ENCODE results near the gene HEPHL1.

GRCh38 chr11:88338306-88338736 lies 785 bp upstream of the CTSC start:
- PRO-cap, result no peak

- PRO-cap, result no peak
Observed at GRCh38 chr11:88405891-88406313, 68.4 kb upstream of the CTSC start.

DNA sequence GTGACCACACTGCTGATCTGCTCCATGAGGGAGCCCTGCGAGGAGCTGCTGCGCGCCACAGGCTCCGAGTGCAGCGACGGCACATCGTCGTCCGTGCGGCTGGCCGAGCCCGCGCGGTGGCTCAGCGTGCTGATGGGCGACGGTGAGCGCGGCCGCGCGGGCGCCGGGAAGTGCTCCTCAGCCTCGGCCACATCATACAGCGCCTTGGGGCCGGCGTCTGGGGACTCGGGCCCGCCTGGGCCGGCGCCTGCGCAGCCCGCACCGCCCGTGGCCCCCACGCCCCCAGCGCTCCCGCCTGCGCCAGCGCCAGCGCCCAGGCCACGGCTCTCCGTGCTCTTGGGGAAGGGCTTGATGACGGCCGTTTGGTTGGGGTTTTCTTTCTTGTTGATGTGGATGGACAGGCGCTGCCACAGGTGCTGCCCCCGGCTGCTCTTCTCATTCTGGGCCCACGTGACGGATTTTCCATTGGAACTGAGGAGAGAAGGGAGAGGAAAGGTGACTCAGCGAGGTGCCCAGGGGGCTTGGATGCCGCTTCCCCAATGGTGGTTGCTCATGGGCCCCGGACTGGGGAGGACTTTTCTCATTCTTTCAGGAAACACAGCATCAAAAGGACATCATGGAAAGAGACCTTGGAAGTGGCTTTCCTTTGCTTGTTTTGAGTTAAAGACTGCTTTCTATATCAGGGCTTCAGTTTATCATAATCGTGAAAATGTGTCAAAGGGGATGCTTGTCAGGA lies 171.7 kb upstream of the CTSC start:
- PRO-cap, result no peak

DNA sequence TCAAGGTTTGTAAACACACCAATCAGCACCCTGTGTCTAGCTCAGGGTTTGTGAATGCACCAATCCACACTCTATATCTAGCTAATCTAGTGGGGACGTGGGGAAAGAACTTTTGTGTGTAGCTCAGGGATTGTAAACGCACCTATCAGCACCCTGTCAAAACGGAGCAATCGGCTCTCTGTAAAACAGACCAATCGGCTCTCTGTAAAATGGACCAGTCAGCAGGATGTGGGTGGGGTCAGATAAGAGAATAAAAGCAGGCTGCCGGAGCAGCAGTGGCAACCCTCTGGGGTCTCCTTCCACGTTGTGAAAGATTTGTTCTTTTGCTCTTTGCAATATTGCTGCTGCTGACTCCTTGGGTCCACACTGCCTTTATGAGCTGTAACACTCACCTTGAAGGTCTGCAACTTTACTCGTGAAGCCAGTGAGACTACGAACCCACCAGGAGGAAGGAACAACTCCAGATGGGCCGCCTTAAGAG lies 33.3 kb downstream of the NAALAD2 start:
- PRO-cap, result no peak

GRCh38 chr11:93176821-93177548 lies 20.8 kb downstream of the SLC36A4 start:
- PRO-cap, result no peak

DNA sequence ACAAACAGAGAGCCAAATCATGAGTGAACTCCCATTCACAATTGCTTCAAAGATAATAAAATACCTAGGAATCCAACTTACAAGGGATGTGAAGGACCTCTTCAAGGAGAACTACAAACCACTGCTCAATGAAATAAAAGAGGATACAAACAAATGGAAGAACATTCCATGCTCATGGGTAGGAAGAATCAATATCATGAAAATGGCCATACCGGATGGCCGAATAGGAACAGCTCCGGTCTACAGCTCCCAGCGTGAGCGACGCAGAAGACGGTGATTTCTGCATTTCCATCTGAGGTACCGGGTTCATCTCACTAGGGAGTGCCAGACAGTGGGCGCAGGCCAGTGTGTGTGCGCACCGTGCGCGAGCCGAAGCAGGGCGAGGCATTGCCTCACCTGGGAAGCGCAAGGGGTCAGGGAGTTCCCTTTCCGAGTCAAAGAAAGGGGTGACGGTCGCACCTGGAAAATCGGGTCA lies 90.3 kb downstream of the DEUP1 start:
- PRO-cap, result no peak

DNA sequence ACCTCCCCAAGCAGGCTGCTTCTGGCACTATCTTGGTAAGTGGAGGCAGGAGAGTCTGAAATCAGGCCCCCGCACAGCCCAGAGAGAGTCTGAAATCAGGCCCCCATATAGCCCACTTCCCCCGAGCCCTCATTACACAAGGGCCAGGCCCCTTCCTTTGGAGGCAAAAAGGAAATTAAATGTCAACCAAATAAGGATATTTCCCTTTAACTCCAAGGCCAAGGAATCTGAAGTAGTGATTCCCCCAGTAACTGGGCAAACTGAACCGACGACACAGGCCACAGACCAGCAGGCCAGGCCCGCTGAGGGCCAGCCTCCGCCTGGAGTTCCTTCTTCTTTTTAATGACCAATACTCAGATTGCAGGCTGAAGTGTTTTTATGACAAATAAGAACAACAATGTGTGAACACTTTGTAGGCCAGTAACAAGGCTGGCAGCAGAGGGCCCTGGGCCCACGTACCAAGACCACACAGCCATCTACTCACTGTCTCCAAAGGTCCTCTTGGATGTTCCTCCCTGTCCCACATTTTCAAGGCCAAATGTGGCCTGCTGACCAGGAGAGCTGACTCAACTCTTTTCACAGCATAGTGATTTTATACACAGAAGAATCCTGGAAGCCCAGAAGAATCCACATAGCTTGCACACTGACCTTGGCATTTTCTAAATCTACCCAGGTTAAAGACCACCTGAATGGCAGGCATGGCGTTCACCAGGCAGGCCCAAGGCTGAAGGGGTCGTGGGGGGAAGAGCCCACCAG lies 13.5 kb downstream of the SMCO4 start:
- PRO-cap, result unidirectional peak, plus-strand start at position 283 of the sequence

GRCh38 chr11:93567350-93568018 lies 24.3 kb upstream of the SMCO4 start:
- PRO-cap, result no peak

DNA sequence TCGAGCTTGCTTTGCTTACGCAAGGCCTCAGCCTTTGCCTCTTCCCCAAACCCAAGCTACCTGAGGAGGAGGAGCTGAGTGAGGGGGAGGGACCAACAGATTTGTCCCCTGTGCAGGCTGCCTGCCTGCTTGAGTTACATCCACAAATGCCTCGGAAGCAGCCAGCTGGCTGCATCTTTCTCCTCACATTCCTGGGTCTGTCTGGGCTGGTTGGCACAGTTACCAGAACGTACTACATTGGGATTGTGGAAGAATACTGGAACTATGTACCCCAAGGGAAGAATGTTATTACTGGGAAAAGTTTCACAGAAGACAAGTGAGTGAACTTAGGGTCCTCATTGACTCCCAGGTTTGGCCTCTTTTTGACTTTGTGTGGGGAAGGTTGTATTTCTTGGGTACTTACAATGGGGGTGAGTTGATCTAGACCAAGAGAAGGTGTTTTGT lies at the start of gene HEPHL1:
TSS of gene HEPHL1 (plus strand) at position 132 of the 444 bp plus-strand sequence.
- PRO-cap, result no peak

DNA sequence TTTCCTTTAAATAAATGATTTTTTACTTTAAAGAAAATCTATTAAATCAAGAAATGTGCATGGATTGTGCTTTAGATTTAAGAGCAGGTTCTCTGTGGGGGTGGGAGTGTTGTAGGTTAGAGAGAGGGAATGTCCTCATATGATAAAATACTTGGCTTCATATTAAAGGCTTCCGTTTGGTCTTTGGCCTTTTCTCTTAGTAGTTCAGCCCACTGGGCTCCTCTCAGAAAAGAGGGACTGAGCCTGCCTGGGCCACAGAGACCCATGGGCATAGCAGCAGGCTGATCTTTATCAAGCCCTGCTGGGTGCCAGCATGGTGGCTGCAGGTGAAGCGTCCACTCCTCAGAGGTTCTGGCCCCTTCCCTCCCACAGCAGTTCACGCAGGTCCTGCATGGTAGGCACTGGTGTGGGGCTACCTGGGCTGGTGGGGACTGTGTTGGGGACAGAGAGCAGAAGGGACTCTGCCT lies 4.2 kb downstream of the PANX1 start:
- PRO-cap, result no peak

- PRO-cap, result no peak
Observed at GRCh38 chr11:94539257-94539833, 4.4 kb upstream of the FUT4 start.

DNA sequence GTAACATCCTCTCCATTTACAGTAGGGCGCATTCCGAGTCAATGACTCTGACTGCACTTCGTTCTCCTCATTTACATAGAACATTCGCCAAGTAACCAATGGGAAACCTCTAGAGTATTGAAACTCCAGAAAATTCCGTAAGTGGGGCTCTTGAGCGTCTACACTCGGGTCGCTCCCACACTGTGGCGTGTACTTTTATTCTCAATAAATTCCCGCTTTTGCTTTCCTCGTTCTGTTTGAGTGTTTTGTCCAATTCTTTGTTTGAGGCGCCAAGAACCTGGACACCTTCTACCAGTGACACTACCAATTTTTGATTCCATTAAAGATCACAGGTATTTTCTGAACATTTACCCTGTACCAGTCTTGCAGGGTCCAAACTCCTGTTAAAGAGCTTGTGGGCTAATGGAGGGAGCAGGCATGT lies 90.1 kb downstream of the PIWIL4 start:
- PRO-cap, result no peak

GRCh38 chr11:94925328-94925764 lies 48.0 kb downstream of the CWC15 start:
- PRO-cap, result no peak

- PRO-cap, result no peak
Observed at GRCh38 chr11:95108050-95108539, 18.4 kb downstream of the ENDOD1 start.

- PRO-cap, result no peak
Observed at GRCh38 chr11:95134192-95135012, 44.8 kb downstream of the ENDOD1 start.

GRCh38 chr11:95232151-95232786 lies 1.3 kb upstream of the SESN3 start:
- PRO-cap, result bidirectional peak, plus-strand start at chr11:95232444, minus-strand start at chr11:95232340

DNA sequence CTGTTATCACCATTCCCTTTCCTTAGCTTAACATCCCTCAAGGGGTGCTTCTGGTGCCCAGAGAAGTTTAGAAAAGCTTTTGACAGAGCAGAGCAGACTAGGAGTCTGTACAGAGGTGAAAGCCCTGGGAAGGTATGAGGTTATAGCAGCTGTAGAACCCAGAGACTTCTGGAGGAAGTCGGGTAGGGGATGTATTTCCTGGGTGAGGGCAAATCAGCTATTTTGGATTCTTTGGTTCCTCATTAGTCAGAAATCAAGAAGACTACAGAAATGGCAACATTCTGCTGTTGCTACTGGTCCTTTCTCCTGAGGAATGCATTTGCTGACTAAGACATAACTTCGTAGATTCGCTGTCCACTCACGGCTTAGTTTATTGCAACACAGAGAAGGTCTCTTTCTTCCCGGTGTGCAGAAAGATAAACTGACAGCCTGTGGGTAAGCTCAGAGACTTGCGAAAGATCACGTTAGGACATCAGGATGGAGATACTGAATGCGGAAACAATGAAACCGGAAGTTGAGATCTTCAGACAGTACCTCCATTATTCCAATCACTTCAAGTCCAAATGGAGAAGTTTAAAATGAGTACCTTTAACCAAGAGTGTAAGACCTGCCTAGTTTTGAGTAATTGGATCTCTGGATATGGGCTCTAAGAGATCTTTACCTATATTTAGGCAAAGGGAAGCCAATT lies 25.4 kb upstream of the SESN3 start:
- PRO-cap, result no peak

DNA sequence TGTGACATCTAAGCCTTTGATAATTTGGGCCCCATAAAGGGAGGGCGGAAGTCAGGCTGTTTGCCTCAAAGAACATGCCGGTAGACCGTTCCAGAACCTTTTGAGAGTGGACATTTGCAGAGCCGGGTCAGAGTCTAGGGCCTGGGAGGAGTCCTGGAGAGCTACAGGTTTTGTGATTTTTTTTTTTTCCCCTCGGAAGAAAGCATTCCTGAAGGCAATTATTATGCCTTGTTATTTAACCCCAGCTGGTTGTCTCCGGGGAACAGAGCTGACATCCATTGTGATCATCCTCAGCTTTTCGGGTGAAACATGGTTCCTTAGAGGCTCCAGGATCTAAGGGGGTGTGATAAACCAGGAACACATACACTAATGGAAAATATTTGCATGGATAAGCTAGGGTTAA lies 68.5 kb upstream of the SESN3 start:
- PRO-cap, result no peak

GRCh38 chr11:95443307-95443569 lies 212.2 kb upstream of the SESN3 start:
- PRO-cap, result no peak

GRCh38 chr11:95674646-95675058 lies 114.9 kb downstream of the FAM76B start:
- PRO-cap, result no peak

Measured in ileum (tissue), 1 donor.